Skeletal muscle tissue (tissue), 7 donors: ENCODE measurements around the gene SLC16A13.

GRCh38 chr17:4892801-4893816 lies 6.2 kb upstream of the C17orf107 start:
- PRO-cap, 3 experiments, result no peak in any of the 3 experiments
- RAMPAGE, long total RNA, result no peak
- RRBS, 2 experiments, result no CpG with 5 or more reads among the region's 31 CpGs

DNA sequence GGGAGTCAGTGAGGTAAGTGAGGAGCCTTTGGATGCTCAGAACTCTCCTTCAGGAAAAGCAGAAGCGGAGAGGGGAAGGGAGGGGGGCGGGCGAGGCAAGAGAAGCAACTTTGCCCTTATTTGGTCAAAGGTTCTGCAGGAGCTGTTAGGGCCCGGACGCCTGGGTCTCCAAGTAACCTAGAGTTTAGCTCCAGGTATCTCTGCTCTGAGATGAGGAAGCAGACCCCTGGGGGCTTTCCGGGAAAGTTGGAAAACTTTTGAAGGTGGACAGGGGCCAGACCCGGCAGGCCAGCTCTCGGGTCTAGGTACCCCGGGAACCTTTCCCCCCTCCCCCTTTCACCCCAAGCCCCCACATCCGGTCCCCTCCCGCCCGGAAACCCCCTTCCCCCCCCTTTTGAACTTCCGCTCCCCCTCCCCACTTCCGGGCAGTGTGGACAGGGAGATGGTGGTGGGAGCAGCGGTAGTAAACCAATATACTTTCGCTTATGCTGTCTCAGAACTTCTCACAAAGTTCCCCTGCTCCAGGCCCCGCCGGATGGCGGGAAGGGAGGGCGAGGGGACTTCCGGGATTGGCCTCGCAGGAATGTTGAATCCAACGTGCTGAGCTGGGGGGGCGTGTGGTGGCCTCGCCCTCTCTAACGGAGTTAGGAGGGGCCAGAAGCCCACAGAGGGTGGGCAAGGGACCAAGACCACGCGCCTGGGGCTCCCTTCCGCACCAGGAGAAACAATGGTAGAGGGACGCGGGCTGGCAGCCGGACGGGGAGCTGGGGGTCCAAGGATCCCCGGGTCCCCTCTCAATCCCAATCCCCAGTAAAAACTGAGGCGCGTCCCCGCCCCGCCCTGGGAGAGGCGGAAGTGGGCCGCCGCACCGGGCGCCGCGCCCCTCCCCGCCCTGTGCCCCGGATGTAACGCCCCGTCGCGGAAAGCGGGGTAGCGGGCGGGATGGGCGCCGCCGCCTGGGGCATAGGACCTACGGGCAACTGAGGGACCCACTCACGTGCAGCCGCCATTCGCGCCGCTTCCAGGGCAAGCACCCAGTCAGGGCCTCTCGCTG lies 884 bp downstream of the PFN1 start:
- PRO-cap, 3 experiments, result peak in 3 of 3 experiments; most common plus-strand start position 660 of the sequence (in 2); most common minus-strand start position 537 of the sequence (in 1)
- RAMPAGE, long total RNA, result no peak
- RRBS, 2 experiments, result 3 to 5% methylated on average over 13 of the region's 64 CpGs

- PRO-cap, 3 experiments, result no peak in any of the 3 experiments
- RAMPAGE, long total RNA, result no peak
- RRBS, 2 experiments, result no CpG with 5 or more reads among the region's 5 CpGs
Measured at GRCh38 chr17:4960548-4960947, 7.1 kb downstream of the SPAG7 start.

GRCh38 chr17:4980969-4981334 lies 6.5 kb downstream of the CAMTA2 start:
- PRO-cap, 3 experiments, result no peak in any of the 3 experiments
- RAMPAGE, long total RNA, result no peak
- RRBS, 2 experiments, result no CpG with 5 or more reads among the region's 5 CpGs

DNA sequence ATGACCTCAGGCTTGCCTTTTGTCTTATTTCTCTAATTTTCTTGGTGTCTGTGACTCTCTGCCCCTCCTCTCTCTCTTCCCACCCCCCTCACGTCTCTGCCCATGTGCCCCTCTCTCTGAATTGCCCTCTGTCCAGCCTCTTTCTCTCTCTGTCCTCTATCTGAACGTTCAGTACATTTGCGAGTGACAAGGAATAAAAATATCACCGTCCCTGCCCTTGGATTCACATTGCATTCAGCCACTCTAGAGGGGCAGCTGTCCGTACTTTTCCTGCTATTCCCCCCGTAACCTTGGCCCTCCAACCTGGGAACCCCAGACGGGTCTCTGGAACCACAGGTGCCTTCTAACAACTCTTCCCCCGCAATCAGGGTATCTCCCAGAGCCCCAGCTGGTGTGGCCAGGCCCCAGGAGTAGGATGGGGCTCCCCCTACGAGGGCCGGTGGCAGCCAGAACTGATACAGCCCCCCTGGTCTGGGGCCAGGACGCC lies 1.8 kb downstream of the KIF1C start:
- PRO-cap, 3 experiments, result no peak in any of the 3 experiments
- RAMPAGE, long total RNA, result no peak
- RRBS, 2 experiments, result no CpG with 5 or more reads among the region's 11 CpGs

GRCh38 chr17:5334889-5335476 lies 52.9 kb downstream of the RABEP1 start:
- PRO-cap, 3 experiments, result no peak in any of the 3 experiments
- RAMPAGE, long total RNA, result no peak
- RRBS, 2 experiments, result no CpG with 5 or more reads among the region's 5 CpGs

DNA sequence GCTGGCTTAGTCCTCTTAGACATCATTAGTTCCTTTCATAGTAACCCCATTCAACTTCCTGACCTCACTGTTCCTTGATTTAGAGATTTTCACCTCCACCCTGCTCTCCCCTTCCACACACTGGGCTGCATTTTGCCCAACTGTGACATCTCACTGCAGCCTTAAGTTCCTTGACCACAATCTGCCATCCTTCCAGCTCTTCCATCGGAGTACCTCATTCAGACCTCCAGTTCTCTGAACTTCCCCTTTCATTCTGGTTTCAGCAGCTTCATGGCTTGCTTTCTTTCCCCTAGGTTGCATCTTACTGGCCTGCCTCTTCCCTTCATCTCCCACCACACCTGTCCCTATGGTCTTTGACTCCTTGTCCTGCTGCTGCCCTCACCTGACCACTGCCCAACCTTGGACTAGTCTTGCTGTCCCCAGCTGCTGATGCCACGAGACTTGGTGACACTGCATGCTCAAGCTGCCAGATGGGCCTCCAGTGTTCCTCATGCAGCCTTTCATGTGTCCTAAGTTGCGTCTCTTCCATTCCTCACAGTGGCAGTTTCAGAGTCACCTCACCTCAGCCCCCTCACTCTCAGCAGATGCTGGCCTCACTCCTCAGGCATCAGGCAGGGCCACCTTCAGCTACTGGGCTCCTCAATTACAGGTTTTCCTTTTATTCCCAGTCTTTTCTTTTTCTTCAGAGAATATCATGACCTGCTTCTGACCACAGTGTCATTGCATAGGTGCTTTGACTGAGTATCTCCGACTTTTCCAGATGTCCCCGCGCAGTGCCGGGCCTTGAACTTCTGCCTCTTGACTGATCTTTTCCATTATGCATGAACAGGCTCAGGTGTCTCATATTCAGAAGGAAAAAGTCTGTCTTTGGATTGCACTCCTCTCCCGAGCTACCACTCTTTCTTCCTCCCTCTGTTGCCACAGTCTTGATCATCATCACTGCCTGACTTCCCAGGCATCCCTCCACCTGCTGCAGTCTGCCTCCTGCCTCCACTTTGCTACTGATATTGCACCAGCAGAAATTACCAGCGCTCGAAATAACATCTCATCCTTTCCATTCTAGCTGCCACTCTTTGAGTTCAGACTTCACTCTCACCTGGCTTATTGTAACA lies 40.5 kb downstream of the NUP88 start:
- PRO-cap, 3 experiments, result no peak in any of the 3 experiments
- RAMPAGE, long total RNA, result no peak
- RRBS, 2 experiments, result no CpG with 5 or more reads among the region's 10 CpGs

DNA sequence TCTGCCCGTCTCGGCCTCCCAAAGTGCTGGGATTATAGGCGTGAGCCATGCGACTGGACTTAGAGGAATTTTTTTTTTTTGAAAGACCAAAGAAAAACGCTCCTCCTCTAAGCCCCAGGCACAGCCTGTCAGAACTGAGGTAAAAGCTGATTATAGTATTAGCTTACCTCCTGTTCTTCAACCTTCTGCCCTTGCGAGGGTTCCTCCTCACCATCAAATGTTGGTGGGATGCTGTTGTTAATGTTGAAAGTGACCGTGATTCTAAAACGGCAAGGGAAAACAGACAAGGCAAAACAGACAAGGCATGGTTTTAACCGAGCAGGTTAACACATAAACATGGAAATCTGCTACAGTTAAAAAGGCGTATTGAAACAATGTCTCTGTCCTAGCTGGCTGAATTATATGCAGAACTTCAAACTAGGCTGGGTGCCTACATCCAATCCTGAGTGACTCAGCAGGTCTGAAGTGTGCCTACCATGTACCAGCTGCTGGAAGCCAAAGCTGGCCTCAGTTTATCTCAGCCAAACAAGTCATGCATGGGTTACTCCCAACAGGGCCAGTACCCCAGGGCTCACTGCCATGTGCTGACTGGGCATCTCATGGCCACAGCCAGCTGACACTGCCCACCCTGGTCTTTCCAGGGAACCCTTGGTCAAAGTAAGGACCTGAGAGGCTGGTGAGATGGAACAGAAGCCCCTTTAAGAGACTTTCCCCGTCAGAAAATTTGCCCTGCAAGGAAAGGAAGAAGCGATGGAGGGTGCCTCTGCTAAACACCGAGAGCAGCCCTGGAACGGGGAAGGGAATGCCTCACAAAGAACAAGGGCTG lies 4.0 kb downstream of the C1QBP start:
- PRO-cap, 3 experiments, result no peak in any of the 3 experiments
- RAMPAGE, long total RNA, result no peak
- RRBS, 2 experiments, result no CpG with 5 or more reads among the region's 14 CpGs

- PRO-cap, 3 experiments, result no peak in any of the 3 experiments
- RAMPAGE, long total RNA, result no peak
- RRBS, 2 experiments, result no CpG with 5 or more reads among the region's 17 CpGs
Measured at GRCh38 chr17:5583459-5584209, 675 bp downstream of the NLRP1 start.

DNA sequence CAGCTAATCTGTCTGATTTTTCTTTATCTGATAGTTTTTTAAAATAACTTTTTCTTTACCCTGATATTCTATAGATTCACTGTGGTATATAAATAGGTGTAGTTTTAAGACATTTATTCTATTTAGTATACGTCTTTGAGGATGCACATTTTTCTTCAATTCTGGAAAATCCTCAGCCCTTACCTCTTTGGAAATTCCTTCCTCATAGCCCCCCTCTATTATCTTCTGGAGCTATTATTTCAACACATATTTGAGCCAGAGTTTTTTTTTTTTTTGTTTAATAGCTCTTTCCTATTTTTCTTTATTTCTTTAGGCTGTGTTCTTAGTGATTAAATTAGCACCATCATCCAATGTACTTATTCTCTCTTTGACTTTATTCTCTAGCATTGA lies 64.8 kb upstream of the NLRP1 start:
- PRO-cap, 3 experiments, result no peak in any of the 3 experiments
- RAMPAGE, long total RNA, result no peak
- RRBS, 2 experiments, result no CpG with 5 or more reads among the region's 1 CpG

DNA sequence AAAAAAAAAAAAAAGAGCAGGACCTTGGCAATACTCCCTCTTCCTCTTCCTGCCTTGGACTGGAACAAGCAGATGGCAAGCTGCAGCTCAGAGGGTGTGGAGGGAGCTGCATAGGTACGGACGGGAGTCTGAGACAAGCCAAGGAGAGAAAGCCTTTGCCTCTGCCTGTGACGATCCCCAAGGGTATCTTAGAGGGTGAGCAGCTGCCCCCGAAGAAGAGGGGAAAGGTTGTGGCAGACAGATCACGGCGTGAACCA lies 109.2 kb downstream of the AIPL1 start:
- PRO-cap, 3 experiments, result peak in 1 of 3 experiments; most common plus-strand start position 90 of the sequence (in 1)
- RAMPAGE, long total RNA, result no peak
- RRBS, 2 experiments, result no CpG with 5 or more reads among the region's 6 CpGs

DNA sequence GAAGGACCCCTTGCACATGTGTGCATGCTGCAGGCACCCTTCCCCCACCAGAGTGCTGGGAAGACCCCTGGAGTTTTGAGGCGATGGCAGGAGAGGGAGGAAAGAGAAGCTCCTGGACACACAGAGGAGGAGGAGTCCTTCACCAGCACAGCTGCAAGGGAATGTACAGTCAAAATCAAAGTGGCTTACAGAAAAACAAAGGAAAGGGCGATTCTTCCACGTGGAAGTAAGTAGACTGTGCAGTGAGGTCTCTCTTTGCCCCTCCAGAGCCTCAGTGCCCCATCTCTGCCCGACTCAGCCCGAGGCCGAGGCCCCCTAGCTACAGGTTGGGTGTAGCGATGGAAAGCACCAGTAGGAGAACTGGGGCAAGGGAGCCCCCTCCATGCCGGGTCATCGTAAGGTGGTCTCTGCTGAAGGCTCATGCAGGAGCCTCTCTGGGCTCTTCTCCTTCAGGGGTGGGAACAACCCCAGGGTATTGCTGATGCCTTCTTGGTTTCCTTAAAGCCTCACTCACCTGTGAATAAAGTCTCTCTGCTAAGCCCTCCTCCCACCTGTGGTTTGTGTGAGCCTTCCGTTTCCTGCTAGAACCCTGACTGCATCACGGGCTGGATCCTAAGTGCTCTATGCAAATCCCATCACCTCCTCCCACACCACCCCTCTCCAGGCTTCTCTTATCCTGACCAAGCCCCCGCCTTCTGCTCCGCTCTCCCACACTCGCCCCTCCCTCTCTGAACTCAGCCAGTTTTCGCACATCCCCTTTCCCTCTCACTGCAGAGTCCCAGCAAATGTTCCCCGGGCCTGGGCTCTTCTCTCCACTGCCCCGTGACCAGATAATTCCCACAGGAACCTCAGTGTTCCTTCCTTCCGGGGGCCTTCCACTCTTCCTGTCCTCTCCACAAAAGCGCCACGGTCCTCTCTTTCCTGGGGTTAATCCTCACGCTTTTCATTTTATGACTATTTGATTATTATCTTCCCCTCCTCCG lies 51.7 kb downstream of the PIMREG start:
- PRO-cap, 3 experiments, result no peak in any of the 3 experiments
- RAMPAGE, long total RNA, result no peak
- RRBS, 2 experiments, result 16 to 21% methylated on average over 3 of the region's 22 CpGs

GRCh38 chr17:6548410-6549201 lies 7.7 kb downstream of the PITPNM3 start:
- PRO-cap, 3 experiments, result no peak in any of the 3 experiments
- RAMPAGE, long total RNA, result no peak
- RRBS, 2 experiments, result no CpG with 5 or more reads among the region's 13 CpGs

GRCh38 chr17:6554524-6555348 lies 1.6 kb downstream of the PITPNM3 start:
- PRO-cap, 3 experiments, result no peak in any of the 3 experiments
- RAMPAGE, long total RNA, result no peak
- RRBS, 2 experiments, result 9 to 10% methylated on average over 6 of the region's 16 CpGs

DNA sequence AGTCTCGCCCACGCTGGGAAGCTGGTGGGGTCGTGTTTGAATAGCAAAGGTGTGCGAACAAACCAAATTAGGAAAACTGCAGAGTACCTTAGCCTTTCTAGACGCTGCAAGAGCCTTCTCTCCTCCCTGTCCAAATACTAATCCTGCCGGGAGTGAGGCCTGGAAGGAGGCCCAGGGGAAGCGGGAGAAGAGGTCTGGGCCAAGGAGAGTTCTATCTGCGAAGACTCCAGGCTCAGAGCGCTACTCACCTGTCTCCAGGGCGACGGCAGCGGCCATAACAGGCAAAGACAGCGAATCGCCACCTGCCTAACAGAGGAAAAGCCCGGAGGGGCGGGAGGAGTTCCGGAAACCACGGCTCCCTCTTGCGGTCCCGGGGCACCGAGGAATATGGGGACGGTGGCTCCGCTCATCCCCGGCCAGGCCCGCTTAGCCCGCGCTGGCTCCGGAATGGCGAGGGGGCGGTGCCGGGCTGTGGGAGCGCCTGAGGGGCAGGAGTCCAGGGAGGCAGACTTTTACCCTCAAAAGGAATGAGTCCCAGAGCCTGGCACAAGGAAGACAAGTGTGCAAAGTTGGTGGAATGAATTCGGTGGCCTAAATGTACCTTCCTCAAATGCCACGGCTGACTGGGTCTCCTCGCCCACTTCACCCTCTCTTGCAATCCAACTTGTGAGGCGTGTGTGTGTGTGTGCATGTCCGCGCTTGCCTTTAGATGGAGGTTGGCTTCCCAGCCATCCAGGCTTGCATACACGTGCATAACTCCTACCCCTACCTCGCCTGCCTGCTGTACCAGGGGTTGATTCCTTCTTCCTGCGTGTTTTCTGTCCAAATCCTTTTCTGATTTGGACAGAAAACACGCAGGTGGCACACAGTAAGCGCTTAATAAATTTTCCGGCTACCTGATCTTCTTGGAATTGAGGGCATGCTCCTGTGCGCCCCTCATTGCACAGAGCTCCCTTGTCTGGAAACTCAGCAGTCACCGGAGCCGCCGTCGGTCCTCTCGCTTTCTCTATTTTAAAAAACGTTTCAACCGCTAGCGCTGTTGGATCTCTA lies 3.4 kb downstream of the C17orf100 start:
- PRO-cap, 3 experiments, result no peak in any of the 3 experiments
- RAMPAGE, long total RNA, result no peak
- RRBS, 2 experiments, result 41 to 47% methylated on average over 6 of the region's 53 CpGs

GRCh38 chr17:6687325-6687679 lies 25.9 kb downstream of the SLC13A5 start:
- PRO-cap, 3 experiments, result no peak in any of the 3 experiments
- RAMPAGE, long total RNA, result no peak
- RRBS, 2 experiments, result no CpG with 5 or more reads among the region's 10 CpGs

GRCh38 chr17:6948869-6949115 lies 47.1 kb upstream of the ALOX12 start:
- PRO-cap, 3 experiments, result no peak in any of the 3 experiments
- RAMPAGE, long total RNA, result no peak
- RRBS, 2 experiments, result no CpG with 5 or more reads among the region's 4 CpGs

- PRO-cap, 3 experiments, result peak in 3 of 3 experiments; most common plus-strand start chr17:7036075 (in 2); most common minus-strand start chr17:7035826 (in 3)
- RAMPAGE, long total RNA, result no peak
- RRBS, 2 experiments, result 2 to 4% methylated on average over 23 to 27 of the region's 79 CpGs
Measured at GRCh38 chr17:7035682-7036742, at the start of gene SLC16A13. SLC16A13 (plus strand) TSS chr17:7036015.

GRCh38 chr17:7113725-7114492 lies 713 bp downstream of the ASGR2 start:
- PRO-cap, 3 experiments, result no peak in any of the 3 experiments
- RAMPAGE, long total RNA, result no peak
- RRBS, 2 experiments, result no CpG with 5 or more reads among the region's 21 CpGs

GRCh38 chr17:7177131-7177906 lies 1.9 kb downstream of the ASGR1 start:
- PRO-cap, 3 experiments, result no peak in any of the 3 experiments
- RAMPAGE, long total RNA, result no peak
- RRBS, 2 experiments, result no CpG with 5 or more reads among the region's 30 CpGs